Endometrial microvascular endothelial cells (primary cell): ENCODE measurements around a stretch of chrX.

- RAMPAGE, long total RNA: no peak
Observed at GRCh38 chrX:65130981-65131740, 96.5 kb downstream of the ZC3H12B start.

GRCh38 chrX:65587529-65588775 lies 53.4 kb upstream of the LAS1L start:
- RAMPAGE, long total RNA: no peak

GRCh38 chrX:65668189-65668452 lies 667 bp downstream of the MSN start:
- RAMPAGE, long total RNA: no peak

- RAMPAGE, long total RNA: no peak
Observed at GRCh38 chrX:65738659-65739353, 71.4 kb downstream of the MSN start.

GRCh38 chrX:65926136-65927112 lies 113.5 kb downstream of the VSIG4 start:
- RAMPAGE, long total RNA: no peak

DNA sequence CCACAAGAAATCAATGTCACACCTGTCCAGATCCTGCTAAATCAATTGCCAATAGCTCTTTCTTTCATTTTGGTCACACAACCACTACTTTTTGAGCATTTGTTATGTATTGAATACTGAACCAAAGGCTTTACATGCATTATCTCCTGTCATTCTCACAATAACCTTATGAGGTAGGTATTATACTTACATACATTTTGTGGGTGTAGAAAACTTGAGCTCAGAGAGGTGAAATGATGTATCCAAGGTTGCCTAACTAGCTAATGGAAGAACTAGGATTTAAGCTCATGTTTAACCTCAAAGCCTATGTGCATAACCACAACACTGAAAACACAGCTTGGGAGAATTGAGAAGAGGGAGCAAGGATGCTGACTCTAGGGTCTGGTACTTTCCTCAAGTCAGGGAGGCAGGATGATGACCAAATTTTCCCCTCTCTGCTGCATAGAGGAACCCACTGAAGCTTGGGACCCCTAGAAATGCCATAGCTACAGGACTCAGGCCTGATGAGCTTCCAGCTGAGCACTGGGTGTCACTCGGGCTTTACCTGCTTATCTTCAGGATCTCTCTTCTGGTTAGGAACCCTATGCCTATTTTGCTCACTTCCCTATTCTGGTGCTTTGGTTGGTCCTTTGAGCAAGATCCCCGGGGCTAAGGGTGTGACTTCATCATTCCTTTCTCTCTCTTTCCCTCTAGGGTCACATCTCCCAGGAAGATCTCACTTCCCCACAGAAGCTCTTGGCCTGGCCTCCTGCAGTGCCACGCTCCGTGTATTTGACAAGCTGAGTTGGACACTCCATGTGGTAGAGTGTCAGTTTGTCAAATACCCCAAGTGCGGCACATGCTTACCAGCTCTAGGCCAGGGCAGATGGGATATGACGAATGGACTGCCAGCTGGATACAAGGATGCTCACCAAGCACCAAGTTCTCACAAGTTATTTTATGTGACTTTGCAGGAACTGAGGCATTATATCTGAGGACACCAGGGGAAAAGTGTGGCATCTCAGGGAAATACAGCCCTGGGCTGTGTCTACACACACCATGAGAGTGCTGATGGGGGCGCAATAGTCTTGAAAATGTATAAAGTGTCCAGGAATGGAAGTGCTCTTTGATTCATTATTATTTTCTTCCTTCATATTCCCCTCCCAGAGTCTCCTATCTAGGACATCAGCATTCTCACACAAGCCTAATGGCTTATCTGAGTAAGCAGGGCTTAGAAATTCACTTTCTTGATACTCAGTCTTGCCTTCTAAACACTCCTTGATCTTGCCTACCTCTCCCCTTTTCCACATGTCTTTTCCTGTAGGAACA lies 21.3 kb downstream of the VSIG4 start:
- RAMPAGE, long total RNA: no peak

- RAMPAGE, long total RNA: no peak
Observed at GRCh38 chrX:66019808-66020619, 19.9 kb downstream of the VSIG4 start.

DNA sequence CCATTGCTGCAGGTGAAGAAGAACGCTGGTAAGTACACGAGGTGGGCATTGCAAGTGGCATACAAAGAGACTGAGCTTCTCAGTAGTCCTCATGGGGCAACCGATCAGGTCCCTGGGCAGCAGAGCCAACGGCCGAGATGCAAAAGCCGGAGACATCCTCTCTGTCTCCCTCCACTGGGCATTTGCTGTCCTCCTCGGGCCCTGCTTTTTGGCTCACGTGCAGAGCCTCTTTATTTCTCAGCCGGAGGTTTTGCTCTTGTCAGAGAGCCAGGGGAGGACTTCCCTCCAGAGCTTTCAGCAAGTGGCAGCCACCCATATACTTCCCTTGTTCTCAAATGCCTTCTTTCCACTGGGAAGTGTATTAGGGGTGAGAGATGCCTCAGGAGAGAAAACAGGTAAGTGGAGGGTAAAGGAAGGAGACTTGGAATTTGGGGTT lies 18.1 kb downstream of the STARD8 start:
- RAMPAGE, long total RNA: no peak

DNA sequence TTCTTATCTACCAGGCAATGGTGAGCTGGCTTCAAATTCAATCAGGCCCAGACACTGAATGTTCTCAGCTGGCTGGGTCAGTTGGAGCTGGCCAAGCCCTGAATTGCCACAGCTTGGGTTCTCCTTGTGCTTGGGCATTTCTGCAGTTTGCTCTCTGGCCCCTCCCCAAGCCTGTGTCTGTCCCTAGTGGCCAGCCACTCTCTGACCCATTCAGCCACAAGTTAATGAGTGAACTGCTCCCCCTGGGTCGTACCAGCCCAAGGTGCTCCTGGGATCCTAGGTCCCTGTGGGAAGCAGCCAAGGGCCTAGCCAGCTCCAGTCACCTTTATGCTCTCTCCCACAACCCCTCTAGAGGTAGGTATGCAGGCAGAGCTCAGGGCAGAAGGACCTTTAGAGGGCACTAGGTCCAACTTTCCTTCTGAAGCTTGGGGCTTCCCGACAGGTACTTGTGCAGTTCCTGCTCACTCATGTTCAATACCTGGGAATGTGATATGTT lies 51.5 kb downstream of the STARD8 start:
- RAMPAGE, long total RNA: no peak

- RAMPAGE, long total RNA: no peak
Observed at GRCh38 chrX:68794548-68794703, 34.4 kb upstream of the EFNB1 start.

- RAMPAGE, long total RNA: no peak
Observed at GRCh38 chrX:69149377-69150146, 15.7 kb downstream of the PJA1 start.

DNA sequence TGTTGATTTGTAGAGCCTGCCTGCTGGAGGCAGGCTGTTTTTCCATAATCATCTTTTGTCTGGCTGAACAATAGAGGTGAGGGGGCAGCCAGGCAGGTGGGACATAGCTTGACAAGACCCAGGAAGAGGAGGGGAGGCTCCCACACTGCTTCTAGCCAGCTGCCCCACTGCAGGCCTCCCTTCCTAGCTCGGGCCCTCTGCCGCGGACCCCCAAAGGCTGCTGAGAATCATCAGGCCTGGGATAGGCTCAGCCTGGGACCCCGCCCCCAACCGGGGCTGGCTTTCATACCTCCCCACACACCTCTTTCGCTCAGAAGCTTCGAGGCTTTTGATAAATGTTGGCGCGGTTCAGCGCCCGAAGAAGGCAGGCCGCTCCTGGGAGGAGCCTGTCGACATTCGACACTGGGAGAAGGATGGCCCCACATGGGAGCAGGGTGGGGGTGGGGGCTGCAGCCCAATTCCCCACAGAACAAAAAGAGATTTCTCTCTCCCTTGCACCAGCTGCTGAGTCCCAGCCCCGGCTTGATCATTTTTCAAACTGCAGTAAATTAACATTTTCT lies 112.7 kb upstream of the PJA1 start:
- RAMPAGE, long total RNA: no peak

DNA sequence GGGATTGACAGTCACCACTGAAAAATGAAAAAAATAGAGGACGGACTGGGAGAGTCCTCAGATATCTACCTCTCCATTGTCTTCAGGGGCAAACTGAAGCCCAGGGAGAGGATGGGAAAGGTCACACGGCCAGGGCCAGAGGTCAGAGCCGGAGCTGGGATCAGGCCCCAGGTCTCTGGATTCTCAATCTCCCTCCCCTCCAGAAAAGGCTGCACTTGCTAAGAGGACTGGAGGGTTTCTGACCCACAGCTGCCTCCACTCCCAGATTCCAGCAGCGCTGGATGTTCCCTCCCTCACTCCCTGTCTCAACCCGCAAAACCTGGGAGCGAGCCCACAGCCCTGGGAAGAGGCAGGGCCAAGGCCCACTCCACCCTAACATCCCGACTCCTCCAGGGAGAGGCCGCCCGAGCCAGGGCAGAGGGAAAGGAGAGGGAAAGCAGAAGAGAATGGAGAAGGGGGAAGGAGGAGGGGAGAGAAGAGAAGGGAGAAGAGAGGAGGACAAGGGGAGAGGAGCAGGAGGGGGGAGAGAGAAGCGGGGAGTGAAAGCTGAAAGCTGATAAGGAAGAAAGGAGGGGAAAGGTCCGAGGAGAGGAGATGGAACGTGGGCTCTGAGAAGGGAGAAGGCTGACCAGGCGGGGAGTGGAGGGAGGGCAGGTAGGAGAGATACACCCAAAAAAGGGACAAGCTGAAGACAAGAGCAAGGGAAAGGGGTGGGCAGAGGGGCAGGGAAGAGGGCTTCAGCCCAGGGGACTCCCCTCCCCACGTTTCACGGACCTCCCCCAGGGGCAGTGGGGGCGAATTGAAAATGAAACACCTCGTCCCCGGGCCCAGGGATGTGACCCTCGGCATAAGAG lies 120.1 kb upstream of the PJA1 start:
- RAMPAGE, long total RNA: no peak

- RAMPAGE, long total RNA: no peak
Observed at GRCh38 chrX:69309114-69309909, 144.1 kb upstream of the PJA1 start.

DNA sequence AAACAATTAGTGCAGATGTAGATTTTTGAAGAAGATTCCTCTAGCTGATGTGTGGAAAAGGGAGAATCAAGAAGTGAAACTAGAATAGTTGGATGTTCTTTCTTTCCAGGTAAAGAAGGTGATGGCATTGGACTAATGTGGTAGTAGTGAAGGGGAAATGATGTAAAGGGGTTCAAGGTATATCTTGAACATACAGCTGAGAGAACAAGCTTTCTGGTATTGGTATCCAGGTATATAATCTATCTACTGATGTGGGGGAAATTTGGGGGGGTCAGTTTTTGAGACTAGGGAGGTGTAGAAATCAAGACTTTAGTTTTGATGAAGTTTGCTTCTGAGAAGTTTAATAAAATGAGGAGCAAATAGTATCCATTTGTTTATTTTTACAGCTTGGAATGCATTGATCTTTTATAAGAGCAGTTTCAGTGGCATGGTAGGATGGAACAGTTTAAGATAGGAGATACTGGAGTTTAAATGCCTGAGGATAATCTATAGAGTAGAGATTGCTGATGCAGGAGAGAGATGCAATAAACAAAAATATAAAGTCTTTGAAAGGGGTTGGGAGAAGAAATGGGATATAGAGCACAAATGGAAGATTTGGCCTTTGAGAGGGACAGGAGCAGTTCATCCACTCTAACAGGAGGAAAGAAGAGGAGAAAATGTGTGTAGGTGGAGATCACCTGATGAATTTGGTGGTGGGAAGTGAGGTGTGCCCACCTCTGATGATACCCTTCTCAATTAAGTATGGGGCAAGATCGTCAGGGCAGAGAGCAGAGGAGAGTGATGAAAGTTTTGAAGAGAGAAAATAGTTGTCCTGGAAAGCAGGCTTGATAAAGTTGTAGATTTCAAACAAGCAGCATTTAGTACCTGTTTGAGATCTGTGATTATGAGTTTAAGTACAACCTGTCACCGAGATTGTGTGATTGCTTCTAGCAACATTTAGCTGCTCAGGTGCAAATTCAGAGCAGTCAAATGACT lies 35.6 kb downstream of the EDA start:
- RAMPAGE, long total RNA: no peak

DNA sequence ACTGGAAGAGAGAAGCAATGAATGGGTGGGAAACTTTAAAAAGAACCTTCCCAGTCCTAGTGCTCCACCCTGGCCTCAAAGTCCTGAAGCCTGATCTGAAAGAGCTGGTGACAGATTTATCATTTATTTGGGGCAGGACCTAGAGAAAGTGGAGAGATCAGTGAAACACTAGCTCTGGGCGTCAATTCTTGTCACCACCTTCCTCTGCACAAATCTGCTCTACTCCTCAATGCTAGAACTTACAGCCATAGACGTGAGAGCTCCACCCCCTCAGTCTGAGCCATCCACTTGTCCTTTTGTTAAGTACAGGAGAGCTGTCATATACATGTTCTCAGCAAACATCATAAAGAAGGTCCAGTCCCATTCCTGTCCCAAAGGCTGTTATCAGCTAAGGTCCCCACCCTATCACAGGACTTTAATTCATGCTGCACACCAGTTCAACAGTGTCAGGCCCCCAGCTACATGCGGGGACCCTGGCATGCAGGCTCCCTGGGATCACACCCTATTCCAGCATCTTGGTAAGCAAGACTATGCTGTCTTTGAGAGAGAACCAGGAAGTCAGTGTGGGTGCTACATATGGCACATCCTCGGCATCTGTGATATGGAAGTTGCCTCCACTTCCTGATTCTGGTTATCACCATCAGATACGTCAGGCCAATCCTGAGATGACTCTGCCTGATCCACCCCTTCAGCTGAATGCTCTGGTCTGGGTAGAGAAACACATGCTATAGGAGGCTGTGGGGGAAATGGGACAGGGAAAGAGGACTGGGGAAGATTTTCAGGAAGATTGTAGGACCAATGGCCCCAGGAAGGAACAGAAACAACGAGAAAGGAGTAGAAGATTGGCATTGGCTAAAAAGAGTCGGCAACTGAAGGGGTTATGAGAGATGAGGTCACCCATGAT lies 2.3 kb downstream of the P2RY4 start:
- RAMPAGE, long total RNA: no peak

- RAMPAGE, long total RNA: no peak
Observed at GRCh38 chrX:70477085-70478173, 32.8 kb downstream of the DLG3 start.

- RAMPAGE, long total RNA: no peak
Observed at GRCh38 chrX:71099786-71100312, 4.2 kb downstream of the FOXO4 start.

DNA sequence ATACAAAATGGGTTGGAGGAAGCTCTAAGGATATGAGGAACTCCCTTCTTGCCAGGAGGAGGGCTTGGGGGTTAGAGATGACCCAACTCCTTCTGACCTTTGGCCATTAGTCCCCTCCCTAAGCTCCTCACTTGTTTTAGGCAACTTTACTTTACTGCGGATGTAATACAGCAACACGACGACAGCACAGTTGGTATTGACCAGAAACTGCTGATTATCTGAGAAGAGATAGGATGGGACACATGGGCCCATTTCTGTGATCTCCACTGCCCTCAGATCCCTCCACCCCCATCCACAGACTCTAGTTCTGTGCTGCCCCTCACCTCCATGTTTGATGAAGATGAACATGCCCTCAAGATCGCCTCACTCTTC lies 345 bp downstream of the CXorf65 start:
- RAMPAGE, long total RNA: no peak

DNA sequence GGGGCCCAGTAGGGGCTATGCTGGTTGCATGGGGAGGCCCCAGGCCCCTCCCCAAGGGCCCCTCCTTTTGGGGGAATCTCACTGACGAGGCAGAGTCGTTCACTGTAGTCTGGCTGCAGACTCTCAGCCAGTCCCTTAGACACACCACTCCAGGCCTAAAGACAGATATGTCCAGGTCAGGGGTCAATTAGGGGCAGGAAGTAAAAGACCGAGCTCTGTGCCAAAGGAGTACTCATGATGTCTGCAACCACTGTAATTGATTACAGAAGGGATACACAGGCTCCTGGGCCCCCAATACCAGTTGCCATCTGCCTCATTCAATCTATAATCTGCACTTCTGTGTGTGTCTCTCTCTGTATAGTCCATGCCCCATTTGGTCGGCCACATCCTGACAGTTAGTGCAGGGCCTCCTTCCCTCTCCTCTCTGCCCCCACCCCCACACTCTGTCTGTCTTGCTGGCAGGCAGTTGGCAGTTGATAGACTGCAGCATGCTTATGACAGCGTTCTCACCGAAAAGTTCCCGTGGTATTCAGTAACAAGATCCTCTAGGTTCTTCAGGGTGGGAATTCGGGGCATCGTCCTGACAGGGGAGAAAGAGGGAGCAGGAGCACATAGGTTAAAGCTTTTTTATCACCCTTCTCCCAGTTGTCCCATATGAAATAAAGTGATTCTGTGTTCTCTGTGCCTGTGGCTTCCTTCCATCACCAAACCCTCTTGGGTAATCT lies 1.4 kb upstream of the CXorf65 start:
- RAMPAGE, long total RNA: no peak